Endothelial cell of umbilical vein (primary cell): ENCODE measurements around a stretch of chr2.

DNA sequence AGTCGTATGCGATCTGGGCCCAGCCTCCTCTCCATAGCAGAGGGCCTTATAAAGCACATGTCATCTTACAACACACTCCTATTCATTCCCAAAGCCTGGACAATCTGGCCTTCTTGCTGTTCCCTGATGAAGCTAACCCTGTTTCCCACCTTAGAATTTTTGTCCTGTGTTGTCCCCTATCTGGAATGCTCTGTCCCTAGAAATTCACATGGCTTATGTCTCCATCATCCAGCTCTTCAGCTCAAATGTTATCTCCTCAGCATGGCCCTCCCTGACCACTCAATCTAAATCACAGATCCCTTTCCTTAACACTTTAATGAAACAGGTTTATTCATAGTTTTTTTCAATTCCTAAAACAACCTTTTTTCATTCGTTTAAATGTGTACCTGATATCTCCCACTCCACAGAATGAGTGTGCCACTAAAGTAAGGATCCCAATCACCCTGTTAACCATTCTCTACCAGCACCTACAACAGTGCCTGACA lies 29.8 kb downstream of the ATL2 start:
- PRO-cap = no peak
CAGE:
- cytosol, long polyA minus RNA = no peak
- cytosol, long polyA plus RNA = no peak
- long polyA plus RNA = no peak
- nucleus, long polyA minus RNA = no peak
- nucleus, long polyA plus RNA = no peak

GRCh38 chr2:38377810-38378326 lies 795 bp upstream of the ATL2 start:
- PRO-cap = no peak
CAGE:
- cytosol, long polyA minus RNA = no peak
- cytosol, long polyA plus RNA = no peak
- long polyA plus RNA = no peak
- nucleus, long polyA minus RNA = no peak
- nucleus, long polyA plus RNA = no peak

DNA sequence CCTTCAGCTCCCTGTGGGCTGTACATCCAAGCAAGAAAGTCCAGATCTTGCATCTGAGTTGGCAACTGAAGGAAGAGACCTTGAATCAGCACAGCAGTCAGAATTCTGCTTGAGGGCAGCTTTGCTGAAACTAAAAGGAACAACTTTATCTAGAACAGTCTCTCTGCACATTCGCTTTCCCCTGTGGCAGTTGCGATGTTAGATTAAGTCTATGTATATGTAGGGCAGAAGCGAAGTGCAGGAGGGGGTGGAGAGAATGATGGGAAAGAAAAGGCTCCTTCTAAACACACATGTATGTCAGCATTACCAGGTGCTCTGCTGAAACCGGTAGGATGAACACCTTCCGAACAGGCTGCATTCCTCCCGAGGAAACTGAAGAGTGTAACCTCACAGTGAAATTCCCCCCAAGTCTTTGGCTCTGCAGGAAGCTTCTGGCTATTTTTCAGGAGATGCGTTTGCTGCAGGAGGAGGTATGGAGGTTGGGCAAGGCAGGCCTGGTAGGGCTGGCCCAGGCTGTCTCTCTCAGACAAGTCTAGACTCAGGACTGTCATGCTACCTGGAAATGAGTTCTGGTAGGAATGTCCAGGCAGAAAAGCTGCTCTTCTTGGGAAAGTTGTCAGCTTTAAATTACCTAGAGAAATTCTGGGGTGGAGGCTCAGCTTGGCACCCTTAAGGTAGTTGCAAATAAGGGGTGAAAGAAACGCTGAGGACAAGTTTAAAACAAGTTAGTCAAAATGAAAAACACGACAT lies 70.0 kb upstream of the ATL2 start:
- PRO-cap = no peak
CAGE:
- cytosol, long polyA minus RNA = no peak
- cytosol, long polyA plus RNA = no peak
- long polyA plus RNA = no peak
- nucleus, long polyA minus RNA = no peak
- nucleus, long polyA plus RNA = no peak

DNA sequence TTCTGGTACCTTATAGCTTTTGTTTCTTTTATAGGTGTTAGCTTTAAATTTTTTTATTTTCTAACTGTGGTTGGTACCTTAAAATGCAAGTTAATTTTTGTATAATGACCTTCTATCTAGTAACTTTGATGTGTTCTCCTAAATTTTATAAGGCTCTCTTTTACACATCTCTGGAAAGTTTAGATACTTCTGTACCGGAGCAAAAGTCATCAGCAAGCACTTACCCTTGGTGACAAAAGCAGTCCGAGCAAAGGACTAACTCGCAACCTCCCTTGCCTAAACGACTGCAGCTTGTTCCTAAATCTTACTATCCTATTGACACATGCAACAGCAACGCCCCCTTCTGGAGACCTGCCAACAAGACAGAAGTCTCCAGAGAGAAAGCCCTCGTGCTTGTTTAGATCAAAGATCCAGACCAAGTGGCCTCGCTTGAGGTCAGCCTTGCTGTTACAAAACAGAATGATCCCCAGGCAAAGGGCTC lies 94.5 kb downstream of the HNRNPLL start:
- PRO-cap = no peak
CAGE:
- cytosol, long polyA minus RNA = no peak
- cytosol, long polyA plus RNA = no peak
- long polyA plus RNA = no peak
- nucleus, long polyA minus RNA = no peak
- nucleus, long polyA plus RNA = no peak

DNA sequence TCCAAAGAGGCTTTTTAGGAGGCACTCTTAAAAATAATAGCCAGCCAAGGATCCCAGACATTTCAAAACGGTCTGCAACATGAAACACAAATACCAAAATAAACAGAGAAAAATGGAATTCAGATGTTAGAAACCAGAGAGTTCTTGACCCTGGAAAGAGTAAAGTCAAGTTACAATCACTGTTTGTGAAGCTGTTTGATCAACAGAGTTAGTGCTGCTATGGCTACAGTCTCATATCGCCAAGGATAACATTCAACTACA lies 17.4 kb upstream of the HNRNPLL start:
- PRO-cap = no peak
CAGE:
- cytosol, long polyA minus RNA = no peak
- cytosol, long polyA plus RNA = no peak
- long polyA plus RNA = no peak
- nucleus, long polyA minus RNA = no peak
- nucleus, long polyA plus RNA = no peak

DNA sequence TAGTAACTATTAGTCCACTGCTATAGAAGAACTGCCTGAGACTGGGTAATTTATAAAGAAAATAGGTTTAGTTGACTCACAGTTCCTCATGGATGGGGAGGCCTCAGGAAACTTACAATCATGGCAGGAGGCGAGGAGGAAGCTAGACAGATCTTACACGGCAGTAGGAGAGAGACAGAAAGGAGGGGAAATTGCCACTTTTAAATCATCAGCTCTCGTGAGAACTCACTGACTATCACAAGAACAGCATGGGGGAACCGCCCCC lies 5.3 kb downstream of the GALM start:
- PRO-cap = no peak
CAGE:
- cytosol, long polyA minus RNA = no peak
- cytosol, long polyA plus RNA = no peak
- long polyA plus RNA = no peak
- nucleus, long polyA minus RNA = no peak
- nucleus, long polyA plus RNA = no peak

- PRO-cap = no peak
CAGE:
- cytosol, long polyA minus RNA = no peak
- cytosol, long polyA plus RNA = no peak
- long polyA plus RNA = no peak
- nucleus, long polyA minus RNA = no peak
- nucleus, long polyA plus RNA = no peak
Observed at GRCh38 chr2:38692911-38693321, 27.0 kb downstream of the GALM start.

GRCh38 chr2:38827476-38828131 lies 48.1 kb downstream of the DHX57 start:
- PRO-cap = no peak
CAGE:
- cytosol, long polyA minus RNA = no peak
- cytosol, long polyA plus RNA = no peak
- long polyA plus RNA = no peak
- nucleus, long polyA minus RNA = no peak
- nucleus, long polyA plus RNA = no peak

GRCh38 chr2:38995125-38995608 lies 105.5 kb downstream of the ARHGEF33 start:
- PRO-cap = no peak
CAGE:
- cytosol, long polyA minus RNA = no peak
- cytosol, long polyA plus RNA = no peak
- long polyA plus RNA = no peak
- nucleus, long polyA minus RNA = no peak
- nucleus, long polyA plus RNA = no peak

- PRO-cap = no peak
CAGE:
- cytosol, long polyA minus RNA = no peak
- cytosol, long polyA plus RNA = no peak
- long polyA plus RNA = no peak
- nucleus, long polyA minus RNA = no peak
- nucleus, long polyA plus RNA = no peak
Observed at GRCh38 chr2:39107208-39108244, 13.3 kb downstream of the SOS1 start.

- PRO-cap = no peak
CAGE:
- cytosol, long polyA minus RNA = no peak
- cytosol, long polyA plus RNA = no peak
- long polyA plus RNA = start-site peak on the minus strand at chr2:39108347-39108521, 19 and 27 reads in 2 replicates
- nucleus, long polyA minus RNA = no peak
- nucleus, long polyA plus RNA = start-site peak on the minus strand at chr2:39108422-39108548, 90 and 26 reads in 2 replicates
Observed at GRCh38 chr2:39108245-39108667, 12.6 kb downstream of the SOS1 start.

DNA sequence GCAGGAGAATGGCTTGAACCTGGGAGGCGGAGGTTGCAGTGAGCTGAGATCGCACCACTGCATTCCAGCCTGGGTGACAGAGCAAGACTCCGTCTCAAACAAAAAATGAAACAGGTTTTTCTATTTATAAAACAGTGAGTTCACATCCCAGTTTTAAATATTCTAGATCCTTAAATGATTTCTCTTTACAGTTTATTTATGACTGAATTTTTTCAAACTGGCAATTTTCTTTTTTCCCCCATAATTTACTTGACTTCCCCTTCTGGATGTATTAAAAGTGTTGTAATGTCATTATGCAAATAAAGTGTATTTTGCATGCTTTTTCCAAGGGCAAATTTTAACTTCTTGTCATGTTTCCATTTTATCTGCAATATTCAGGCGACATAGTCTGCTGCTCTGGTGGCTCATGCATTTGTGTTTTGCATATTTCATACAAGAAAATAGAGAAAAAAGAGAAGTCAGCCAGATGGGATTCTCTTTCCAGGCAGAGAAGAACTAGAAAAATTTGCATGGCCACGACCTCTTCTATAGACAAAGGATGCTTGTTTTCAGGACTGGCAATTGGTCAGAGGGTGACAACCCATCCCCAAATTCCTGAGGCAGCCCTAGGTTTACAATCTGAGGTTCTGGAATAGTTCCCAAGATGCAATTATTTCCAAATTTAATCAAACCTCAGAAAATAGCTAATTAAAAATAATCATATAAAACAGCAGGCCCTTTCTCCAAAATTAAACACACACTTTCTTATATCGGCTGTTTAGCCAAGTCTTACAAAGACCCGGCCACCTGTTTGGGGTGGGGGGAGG lies 20.4 kb upstream of the SOS1 start:
- PRO-cap = no peak
CAGE:
- cytosol, long polyA minus RNA = no peak
- cytosol, long polyA plus RNA = no peak
- long polyA plus RNA = no peak
- nucleus, long polyA minus RNA = no peak
- nucleus, long polyA plus RNA = no peak

DNA sequence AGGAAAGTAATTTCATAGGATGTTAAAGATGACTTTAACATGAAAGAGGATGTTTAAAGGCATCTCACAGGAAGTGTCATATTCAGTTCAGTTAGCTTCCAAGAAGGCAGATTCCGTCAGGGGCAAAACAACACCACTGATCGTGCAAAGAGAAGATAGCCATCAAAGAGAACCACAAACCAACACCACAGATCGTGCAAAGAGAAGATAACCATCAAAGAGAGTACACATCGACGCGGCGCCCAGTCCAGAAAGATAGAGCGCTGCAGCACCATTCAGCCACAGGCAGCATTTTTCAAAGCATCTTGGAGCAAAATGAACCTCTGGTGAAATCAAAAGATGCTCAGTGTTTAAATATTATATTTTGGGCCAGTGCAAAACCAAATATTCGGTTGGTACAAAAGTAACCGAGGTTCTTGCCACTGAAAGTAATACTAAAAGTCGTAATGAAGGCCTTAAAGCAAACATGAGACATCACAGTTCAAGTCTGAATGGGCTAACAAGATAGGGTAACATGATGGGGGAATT lies 96.1 kb upstream of the SOS1 start:
- PRO-cap = no peak
CAGE:
- cytosol, long polyA minus RNA = no peak
- cytosol, long polyA plus RNA = no peak
- long polyA plus RNA = no peak
- nucleus, long polyA minus RNA = no peak
- nucleus, long polyA plus RNA = no peak

DNA sequence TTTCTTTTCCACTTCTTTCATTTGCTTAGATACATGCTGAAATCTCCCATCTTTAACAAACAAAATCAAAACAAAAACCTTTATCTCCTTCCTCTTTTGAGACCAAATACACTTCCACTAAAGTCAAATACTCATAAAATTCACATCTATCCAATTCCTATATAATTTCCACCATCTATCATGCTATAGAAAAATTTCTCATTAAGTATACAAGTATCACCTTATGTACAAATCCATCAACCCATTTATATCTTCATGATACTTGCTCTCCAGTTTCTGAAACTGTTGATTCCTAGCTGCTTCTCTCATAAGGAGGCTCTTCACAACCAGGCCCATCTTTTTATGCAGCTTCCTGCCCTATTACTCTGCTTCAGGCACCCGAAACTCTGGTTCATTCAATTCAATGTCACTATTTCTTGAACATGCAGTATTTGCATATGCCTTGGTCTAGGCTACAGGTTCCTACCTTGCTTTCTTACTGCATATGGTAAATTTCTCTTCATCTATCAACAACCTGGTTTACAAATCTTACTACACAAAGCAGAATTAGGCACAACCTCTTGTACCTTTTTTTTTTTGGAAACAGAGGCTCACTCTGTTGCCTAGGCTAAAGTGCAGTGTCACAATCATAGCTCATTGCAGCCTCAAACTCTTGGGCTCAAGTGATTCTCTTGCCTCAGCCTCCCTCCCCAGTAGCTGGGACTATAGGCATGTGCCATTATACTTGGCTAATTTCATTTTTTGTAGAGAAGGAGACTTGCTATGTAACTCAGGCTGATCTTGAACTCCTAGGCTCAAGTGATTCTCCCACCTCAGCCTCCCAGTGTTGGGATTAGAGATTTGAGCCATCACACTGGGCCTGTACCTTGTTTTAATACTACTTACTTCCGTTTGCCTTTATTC lies 125.6 kb upstream of the SOS1 start:
- PRO-cap = no peak
CAGE:
- cytosol, long polyA minus RNA = no peak
- cytosol, long polyA plus RNA = no peak
- long polyA plus RNA = no peak
- nucleus, long polyA minus RNA = no peak
- nucleus, long polyA plus RNA = no peak

DNA sequence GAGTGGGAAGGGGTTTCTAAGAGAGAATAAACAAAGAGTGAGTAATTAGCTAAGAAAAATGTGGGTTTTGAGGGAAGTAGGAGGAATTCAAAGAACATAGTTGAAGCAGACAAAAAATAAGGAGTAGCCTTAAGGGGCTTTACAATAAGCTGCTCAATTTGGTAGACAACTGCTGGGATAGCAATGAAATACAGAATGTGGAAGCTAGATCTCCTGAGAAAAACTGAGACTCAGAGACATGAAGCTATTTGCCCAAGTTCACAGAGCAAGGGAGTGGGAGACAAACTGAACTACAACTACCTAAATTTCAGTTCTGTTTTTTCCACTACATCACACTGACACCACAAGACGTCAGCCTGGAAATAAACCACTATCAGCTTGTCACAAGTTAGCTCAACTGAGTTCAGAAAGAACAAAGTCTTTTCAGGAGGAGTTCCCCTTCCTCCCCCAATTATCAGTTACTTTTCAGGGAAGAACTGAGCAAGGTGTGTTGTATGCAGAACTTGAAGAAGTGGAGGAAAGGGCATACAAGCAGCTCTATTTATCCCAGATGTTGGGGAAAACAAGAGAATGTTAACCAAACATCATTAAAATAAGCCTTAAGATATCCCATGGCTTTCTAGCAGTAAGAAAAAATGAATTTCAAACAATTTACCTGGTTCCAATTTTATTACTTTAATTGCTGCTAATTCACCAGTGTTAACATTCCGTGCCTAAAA lies 59.5 kb downstream of the MAP4K3 start:
- PRO-cap = no peak
CAGE:
- cytosol, long polyA minus RNA = no peak
- cytosol, long polyA plus RNA = no peak
- long polyA plus RNA = no peak
- nucleus, long polyA minus RNA = no peak
- nucleus, long polyA plus RNA = no peak

DNA sequence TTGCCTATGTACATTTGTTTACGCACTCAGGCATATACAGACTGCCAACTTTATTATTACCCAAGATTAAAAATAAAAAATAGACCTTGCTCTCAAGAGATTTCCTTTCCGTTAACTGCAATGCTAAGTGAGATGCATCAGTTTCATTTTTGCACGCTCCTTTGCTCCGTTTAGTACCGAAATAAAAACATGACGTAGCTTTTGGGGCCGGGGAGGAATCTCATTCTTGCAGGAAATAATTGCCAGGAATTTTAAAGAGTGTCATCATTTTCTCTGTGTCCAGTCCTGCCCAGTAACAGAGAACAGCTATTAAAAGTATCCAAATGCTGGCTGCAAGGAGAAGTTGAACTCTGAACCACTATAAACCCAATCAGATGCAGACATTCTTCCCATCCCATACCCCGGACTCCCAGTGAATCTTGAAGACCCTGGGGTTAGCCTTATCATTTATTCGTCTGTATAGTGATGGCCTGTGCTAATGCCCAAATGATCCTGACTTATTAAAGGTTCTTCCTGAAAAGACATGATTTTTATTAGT lies 169.4 kb downstream of the SLC8A1 start:
- PRO-cap = no peak
CAGE:
- cytosol, long polyA minus RNA = no peak
- cytosol, long polyA plus RNA = no peak
- long polyA plus RNA = no peak
- nucleus, long polyA minus RNA = no peak
- nucleus, long polyA plus RNA = no peak

DNA sequence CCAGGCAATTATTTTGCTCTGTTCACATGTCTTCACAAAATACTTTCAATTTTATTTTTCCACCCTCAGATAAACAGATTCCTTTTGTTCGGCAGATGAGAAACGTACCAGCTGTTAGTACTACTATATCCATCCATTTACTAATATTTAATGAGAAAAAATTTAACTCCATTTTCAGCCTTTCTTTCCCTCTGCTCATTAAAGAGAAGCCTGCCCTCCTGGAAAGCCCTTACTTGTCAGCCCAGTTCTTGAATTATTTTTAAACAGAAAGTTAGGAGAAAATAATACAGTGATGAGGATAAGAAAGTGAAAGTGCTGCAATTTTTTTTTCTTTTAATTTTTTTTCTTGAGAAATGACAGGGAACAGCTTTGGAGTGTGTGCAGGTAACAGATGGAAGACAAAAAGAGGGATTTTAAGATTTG lies 87.3 kb downstream of the SLC8A1 start:
- PRO-cap = no peak
CAGE:
- cytosol, long polyA minus RNA = no peak
- cytosol, long polyA plus RNA = no peak
- long polyA plus RNA = no peak
- nucleus, long polyA minus RNA = no peak
- nucleus, long polyA plus RNA = no peak

- PRO-cap = no peak
CAGE:
- cytosol, long polyA minus RNA = no peak
- cytosol, long polyA plus RNA = no peak
- long polyA plus RNA = no peak
- nucleus, long polyA minus RNA = no peak
- nucleus, long polyA plus RNA = no peak
Observed at GRCh38 chr2:40489299-40489892, 37.5 kb upstream of the SLC8A1 start.

DNA sequence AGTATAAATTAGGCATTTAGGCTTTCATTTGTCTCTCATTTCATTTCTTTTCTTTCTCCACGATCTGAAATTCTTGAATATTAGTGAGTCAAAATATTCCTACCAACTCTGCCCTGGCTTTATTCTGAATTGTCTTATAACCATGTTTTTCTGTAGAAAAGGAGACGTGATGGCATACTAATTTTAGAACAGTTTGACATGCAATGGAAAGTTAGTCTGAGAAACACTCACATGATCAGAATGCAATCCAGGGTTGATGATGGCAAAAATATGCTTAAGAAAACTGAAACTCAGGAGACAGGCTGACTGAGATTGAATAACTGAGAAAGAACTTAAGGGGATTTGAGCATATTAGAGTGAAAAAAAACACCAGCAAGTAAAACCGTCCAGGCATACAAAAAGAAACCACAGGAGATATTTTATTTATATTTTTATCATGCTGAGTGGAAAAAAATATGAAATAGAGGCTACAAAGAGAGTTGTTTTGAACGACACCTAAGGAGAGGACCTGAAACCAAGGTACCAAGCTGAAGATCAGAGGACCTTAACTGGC lies 437.3 kb upstream of the PKDCC start:
- PRO-cap = no peak
CAGE:
- cytosol, long polyA minus RNA = no peak
- cytosol, long polyA plus RNA = no peak
- long polyA plus RNA = no peak
- nucleus, long polyA minus RNA = no peak
- nucleus, long polyA plus RNA = no peak

- PRO-cap = no peak
CAGE:
- cytosol, long polyA minus RNA = no peak
- cytosol, long polyA plus RNA = no peak
- long polyA plus RNA = no peak
- nucleus, long polyA minus RNA = no peak
- nucleus, long polyA plus RNA = no peak
Observed at GRCh38 chr2:42050589-42051364, 3.0 kb downstream of the PKDCC start.